ENCODE results near the gene PNO1.

GRCh38 chr2:64837199-64837777 lies 151.9 kb upstream of the SLC1A4 start:
- PRO-cap, 3 experiments, result no peak in any of the 3 experiments
- RAMPAGE, long total RNA, 2 experiments, result no peak in any of the 2 experiments
- RRBS, result no CpG with 5 or more reads among the region's 11 CpGs

DNA sequence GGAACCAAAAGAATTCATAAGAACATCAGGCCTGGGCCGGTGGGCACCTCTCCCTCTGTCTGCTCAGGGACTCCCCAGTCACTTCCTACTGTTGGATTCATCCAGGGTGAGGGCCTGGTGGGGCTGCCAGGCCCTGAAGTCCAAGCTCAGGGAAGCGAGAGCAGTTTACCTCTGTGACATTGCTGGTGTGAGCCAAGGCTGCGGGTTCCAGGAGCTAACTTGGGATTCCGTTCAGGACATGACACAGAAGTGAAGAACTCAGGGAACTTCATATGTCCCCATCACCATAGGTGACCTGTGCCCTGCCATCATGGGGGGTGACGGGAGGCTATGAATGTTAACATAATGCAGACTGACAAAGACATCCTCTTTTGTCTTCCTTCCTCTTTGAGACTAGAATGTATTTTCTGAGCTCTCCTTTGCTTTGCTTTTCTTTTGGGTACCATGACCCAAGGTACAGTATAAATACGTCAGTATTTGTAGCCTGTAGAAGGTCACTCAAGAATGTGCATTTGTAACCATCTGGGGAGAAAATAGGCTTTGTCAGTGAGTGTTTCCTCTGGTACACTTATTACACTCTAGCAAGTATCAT lies 130.5 kb upstream of the SLC1A4 start:
- PRO-cap, 3 experiments, result no peak in any of the 3 experiments
- RAMPAGE, long total RNA, 2 experiments, result no peak in any of the 2 experiments
- RRBS, result no CpG with 5 or more reads among the region's 6 CpGs

DNA sequence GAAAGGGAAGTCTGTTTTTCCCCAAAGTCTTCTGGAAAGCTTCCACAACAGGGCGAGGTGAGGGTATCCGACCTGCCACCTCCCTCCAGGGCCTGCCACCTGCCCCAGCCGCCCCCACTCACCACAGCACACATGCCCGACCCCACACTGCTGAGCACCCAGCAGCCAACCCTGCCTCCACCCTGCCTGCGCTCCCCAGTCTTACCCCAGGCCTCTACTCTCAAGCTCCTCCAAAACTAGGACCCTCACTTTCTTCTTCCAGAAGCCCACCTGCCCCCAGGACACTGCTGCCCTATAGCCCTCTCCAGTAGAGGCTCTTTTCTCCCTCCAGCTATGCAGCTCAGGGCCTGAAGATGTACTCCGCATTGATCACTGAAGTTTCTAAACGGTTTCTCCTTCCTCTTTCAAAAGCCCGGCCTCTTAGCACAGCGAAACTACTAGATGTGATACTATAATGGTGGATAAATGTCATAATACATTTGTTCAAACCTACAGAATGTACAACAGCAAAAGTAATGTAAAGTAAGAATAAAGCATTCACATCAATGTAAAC lies 128.8 kb upstream of the SLC1A4 start:
- PRO-cap, 3 experiments, result no peak in any of the 3 experiments
- RAMPAGE, long total RNA, 2 experiments, result no peak in any of the 2 experiments
- RRBS, result no CpG with 5 or more reads among the region's 9 CpGs

DNA sequence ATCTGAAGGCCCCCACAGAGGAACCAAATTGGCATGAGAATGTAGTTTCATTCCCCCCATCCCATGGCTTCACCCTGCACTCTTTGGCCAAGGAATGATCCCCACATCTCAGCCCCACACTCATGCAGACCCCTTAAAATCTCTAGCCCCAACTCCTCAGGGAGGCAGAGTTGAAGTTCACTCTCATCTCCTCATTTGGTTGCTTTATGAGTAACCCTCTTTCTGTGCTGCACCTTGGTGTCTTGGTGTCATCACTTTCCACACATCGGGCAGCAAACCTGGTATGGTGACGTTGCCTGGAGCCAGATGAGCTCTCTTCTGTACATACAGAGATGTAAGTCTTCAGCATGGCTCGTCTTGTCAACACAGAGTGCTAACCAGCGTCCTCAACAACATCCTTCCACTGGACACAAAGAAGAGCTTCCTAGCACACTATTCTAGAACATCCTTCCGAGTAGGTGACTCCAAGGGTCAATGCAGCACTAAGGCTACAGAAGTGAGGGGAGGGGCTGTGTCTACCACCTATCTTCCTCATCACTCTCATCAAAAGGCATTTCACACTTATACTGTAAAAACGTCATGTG lies 108.3 kb upstream of the SLC1A4 start:
- PRO-cap, 3 experiments, result no peak in any of the 3 experiments
- RAMPAGE, long total RNA, 2 experiments, result no peak in any of the 2 experiments
- RRBS, result no CpG with 5 or more reads among the region's 6 CpGs

GRCh38 chr2:64915556-64915912 lies 73.7 kb upstream of the SLC1A4 start:
- PRO-cap, 3 experiments, result no peak in any of the 3 experiments
- RAMPAGE, long total RNA, 2 experiments, result no peak in any of the 2 experiments
- RRBS, result no CpG with 5 or more reads among the region's 3 CpGs

GRCh38 chr2:64937643-64937927 lies 51.6 kb upstream of the SLC1A4 start:
- PRO-cap, 3 experiments, result no peak in any of the 3 experiments
- RAMPAGE, long total RNA, 2 experiments, result no peak in any of the 2 experiments
- RRBS, result no CpG with 5 or more reads among the region's 2 CpGs

DNA sequence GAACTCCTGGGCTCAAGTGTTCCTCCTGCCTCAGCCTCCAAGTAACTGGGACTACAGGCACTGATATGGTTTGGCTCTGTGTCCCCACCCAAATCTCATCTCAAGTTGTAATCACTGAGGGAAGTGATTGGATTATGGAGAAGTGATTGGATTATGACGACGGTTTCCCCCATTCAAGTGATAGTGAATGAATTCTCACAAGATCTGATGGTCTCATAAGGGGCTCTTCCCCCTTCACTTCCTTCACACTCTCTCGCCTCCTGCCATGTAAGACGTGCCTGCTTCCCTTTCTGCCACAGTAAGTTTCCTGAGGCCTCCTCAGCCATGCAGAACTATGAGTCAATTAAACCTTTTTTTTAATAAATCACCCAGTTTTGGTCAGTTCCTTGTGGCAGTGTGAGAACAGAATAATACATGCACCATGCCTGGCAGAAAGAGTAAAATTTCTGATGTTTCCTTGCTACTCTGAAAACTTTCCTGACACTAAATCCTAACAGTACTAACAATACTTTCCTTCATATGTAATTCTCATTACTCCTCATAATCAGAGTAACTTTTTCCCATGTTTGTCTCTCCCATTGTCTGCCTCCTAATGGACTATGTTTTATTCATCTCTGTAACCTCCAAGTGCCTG lies 36.6 kb downstream of the CEP68 start:
- PRO-cap, 3 experiments, result no peak in any of the 3 experiments
- RAMPAGE, long total RNA, 2 experiments, result no peak in any of the 2 experiments
- RRBS, result no CpG with 5 or more reads among the region's 4 CpGs

DNA sequence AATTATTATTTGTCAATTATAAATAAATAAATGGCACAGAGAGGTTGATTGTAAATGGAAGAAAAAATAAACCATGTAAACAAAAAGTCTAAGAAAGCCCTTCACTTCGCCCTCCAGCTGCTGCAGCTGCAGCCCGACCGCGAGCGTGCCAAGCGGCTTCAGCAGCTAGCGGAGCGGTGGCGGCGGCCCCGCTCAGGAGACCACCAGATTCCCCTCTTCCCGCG lies 22.8 kb upstream of the ACTR2 start:
- PRO-cap, 3 experiments, result peak in 3 of 3 experiments; most common plus-strand start position 104 of the sequence (in 3)
- RAMPAGE, long total RNA, 2 experiments, result no peak in any of the 2 experiments
- RRBS, result no CpG with 5 or more reads among the region's 13 CpGs

GRCh38 chr2:65367425-65367901 lies 64.9 kb downstream of the SPRED2 start:
- PRO-cap, 3 experiments, result no peak in any of the 3 experiments
- RAMPAGE, long total RNA, 2 experiments, result no peak in any of the 2 experiments
- RRBS, result no CpG with 5 or more reads among the region's 4 CpGs

- PRO-cap, 3 experiments, result no peak in any of the 3 experiments
- RAMPAGE, long total RNA, 2 experiments, result no peak in any of the 2 experiments
- RRBS, result no CpG with 5 or more reads among the region's 6 CpGs
Observed at GRCh38 chr2:65395419-65396079, 36.9 kb downstream of the SPRED2 start.

DNA sequence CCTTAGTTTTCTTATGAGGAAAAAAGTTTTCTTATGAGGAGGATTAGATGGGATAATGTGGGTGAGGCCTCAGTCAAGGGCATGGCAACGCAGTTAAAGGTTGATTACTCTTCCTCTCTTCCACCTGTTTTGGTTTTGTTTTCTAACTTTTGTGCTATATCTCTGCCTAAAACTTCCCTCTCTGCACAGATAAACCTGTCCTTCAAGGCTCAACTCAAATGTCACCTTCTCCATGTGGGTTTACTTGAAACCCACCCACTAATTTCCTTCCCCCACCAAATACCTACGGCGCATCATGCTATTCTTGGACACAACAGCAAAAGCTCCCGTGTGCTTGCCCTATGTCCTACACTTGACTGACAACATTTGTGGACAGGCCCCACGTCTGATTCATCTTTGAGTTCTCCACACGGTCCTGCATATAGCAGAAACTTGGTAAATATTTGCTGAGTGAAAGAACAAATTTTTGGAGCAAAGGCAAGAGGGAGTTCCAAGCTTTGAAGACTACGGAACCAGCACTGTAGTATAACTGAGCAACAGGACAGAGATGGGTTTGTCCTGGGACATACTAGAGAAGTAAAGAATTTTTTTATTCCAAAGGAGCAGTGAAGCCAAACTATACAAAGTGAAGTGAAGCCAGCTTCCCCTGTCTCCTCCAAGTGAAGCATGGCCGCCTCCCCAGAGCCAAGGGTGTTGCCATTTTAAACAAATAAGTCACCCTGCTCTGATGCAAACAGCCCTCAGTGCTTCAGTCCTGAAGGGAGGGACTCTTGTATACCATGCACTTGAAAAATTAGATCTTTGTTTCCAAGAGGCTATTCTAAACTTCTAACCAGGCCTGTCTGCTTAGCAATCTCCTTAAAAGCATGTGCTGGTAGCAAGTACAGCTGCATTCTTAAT lies 36.1 kb downstream of the SPRED2 start:
- PRO-cap, 3 experiments, result no peak in any of the 3 experiments
- RAMPAGE, long total RNA, 2 experiments, result no peak in any of the 2 experiments
- RRBS, result no CpG with 5 or more reads among the region's 8 CpGs

GRCh38 chr2:65434731-65435300 lies 2.4 kb upstream of the SPRED2 start:
- PRO-cap, 3 experiments, result no peak in any of the 3 experiments
- RAMPAGE, long total RNA, 2 experiments, result no peak in any of the 2 experiments
- RRBS, result no CpG with 5 or more reads among the region's 3 CpGs

DNA sequence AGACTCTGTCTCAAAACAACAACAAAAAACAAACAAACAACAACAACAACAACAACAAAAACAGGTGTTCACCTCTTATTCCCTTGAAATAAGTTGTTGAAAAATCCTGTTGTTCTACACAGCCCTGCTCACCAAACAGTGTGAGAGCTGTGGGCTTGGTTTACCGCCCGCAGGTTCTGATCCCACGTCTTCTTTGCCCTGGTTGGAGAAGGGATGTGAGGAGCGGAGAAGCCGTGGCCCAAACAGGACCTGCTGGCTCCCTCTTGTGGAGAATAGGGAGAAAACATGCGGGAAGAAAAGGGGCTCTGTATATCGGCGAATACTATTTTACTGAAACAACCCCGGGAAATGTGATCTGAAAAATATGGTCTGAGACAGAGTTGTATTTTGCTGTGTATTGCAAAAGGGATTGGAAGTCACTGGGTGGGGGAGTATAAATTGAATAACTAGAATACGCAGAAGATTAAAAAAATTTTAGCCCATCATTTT lies 120.8 kb upstream of the SPRED2 start:
- PRO-cap, 3 experiments, result no peak in any of the 3 experiments
- RAMPAGE, long total RNA, 2 experiments, result no peak in any of the 2 experiments
- RRBS, result no CpG with 5 or more reads among the region's 10 CpGs

DNA sequence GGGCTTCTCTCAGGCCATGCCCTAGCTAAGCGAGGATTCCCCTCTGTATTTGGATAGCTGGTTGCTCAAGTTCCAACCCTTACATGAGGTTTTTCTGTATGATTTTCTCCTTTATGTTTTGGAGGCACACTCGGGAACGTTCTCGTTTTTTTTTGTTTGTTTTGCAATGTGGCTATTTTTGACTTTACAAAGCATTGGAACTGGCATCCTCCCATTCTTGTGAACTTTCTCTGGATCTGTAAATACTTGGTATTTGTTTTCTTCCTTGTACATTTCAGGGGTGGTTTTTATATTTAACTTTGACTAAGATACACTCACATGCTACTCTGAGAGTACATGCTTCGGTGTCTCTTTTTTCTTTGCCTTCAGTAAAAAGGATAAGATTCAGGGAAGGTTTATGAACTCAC lies 61.7 kb downstream of the MEIS1 start:
- PRO-cap, 3 experiments, result no peak in any of the 3 experiments
- RAMPAGE, long total RNA, 2 experiments, result no peak in any of the 2 experiments
- RRBS, result no CpG with 5 or more reads among the region's 5 CpGs

GRCh38 chr2:66694990-66695380 lies 260.1 kb downstream of the MEIS1 start:
- PRO-cap, 3 experiments, result no peak in any of the 3 experiments
- RAMPAGE, long total RNA, 2 experiments, result no peak in any of the 2 experiments
- RRBS, result no CpG with 5 or more reads among the region's 3 CpGs

- PRO-cap, 3 experiments, result no peak in any of the 3 experiments
- RAMPAGE, long total RNA, 2 experiments, result no peak in any of the 2 experiments
- RRBS, result no CpG with 5 or more reads among the region's 8 CpGs
Observed at GRCh38 chr2:66853545-66854243, 418.8 kb downstream of the MEIS1 start.

DNA sequence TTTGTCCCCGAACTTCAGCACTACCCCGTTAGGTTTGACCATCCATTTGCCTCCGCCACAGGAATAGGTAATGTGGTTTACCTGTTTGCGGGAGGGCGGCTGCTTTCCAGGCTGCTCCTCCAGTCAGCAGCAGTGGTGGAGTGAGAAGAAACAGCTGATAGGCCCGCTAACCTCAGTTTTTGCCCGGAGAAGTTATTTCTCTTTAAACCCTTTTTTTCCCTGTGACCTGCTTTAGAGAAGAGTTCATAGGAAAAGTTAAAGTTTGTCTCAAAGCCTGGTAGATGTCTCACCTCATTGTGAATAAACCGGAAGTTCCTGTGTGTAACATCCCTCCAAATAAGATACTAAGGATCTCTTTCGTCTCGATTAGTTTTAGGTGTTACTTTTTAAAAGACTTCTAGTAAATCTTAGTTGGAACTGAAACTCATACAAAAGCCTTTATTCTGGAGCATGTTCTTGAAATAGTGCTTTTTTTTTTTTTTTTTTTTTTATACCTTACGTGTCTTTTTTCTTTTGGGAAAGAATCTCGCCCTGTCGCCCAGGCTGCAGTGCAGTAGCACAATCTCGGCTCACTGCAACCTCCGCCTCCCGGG lies 802 bp downstream of the ETAA1 start:
- PRO-cap, 3 experiments, result peak in 1 of 3 experiments; most common plus-strand start position 84 of the sequence (in 1); most common minus-strand start position 121 of the sequence (in 1)
- RAMPAGE, long total RNA, 2 experiments, result start-site peak on the minus strand in 2 of 2 experiments, centred at positions 92 to 311 of the sequence, 10 to 45 reads per replicate
- RRBS, result 4% methylated on average over 2 of the region's 16 CpGs

DNA sequence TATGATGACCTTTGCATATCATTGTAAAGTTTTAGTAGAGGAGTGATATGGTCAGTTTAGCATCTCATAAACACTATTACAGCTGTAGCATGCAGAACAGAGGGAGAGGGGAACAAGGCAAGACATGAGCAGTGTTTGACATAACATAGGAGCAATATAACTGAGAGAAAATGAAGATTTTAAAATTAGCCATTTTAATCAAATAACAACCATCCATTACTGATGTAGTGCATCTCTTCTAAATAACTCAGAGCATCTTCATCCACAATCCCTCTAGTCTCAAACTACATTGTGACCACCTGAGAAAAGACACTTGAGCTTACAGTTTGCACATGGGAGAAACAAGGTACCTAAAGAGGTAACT lies 155.7 kb downstream of the ETAA1 start:
- PRO-cap, 3 experiments, result no peak in any of the 3 experiments
- RAMPAGE, long total RNA, 2 experiments, result no peak in any of the 2 experiments

- PRO-cap, 3 experiments, result no peak in any of the 3 experiments
- RAMPAGE, long total RNA, 2 experiments, result no peak in any of the 2 experiments
Observed at GRCh38 chr2:68150916-68151487, 6.3 kb downstream of the DNAAF10 start.

DNA sequence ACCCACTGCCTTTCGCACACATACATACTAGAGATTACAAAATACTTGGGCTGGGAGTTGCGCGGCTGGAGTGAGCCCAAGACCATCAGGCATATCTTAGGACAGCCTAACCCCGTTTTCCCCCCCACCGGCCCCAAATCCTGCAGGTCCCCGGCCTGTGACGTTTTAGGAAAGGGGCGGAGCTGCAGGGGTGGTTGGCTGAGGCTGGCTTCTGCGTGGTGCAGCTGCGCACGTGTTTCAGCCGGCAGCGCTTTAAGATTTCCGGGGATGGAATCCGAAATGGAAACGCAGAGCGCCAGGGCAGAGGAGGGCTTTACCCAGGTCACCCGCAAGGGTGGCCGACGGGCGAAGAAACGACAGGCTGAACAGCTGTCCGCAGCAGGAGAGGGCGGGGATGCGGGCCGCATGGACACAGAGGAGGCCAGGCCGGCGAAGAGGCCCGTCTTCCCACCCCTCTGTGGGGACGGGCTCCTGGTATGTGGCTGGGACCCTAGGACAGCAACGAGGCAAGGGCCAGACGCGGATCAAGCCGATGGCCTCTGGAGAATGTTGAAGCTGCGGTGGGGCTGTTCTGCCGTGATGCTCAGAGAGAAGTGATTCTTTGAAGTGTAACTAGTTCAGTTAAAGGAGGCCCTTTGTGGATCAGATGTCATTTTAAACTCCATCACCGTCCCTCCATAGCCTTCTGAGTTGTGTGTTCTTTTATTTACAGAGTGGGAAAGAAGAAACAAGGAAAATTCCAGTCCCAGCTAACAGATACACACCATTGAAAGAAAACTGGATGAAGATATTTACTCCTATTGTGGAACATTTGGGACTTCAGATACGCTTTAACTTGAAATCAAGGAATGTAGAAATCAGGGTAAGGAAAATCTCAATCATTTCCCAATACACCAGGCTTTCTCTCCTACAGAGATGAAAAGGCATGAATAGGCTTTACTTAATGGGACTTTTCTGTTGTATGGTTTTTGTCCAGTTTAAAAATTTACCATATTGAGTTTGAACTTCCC lies at the start of gene PNO1:
TSS of gene PNO1 (plus strand) at position 221 of the 1,010 bp plus-strand sequence.
- PRO-cap, 3 experiments, result peak in 3 of 3 experiments; most common plus-strand start position 197 of the sequence (in 2)
- RAMPAGE, long total RNA, 2 experiments, result start-site peak on the plus strand in 2 of 2 experiments, centred at positions 234 to 236 of the sequence, 339 to 749 reads per replicate
- RRBS, result 2% methylated on average over 7 of the region's 38 CpGs